ENCODE measurements around the genes NPIPA8, ITPRIPL2, GDE1, VPS35L and GPRC5B.

- PRO-cap, 2 experiments, result no peak in any of the 2 experiments
These were observed at the start of gene NPIPA8 for GRCh38 chr16:18336510-18337006. NPIPA8 (minus strand) TSS chr16:18336736.

- PRO-cap, 2 experiments, result no peak in any of the 2 experiments
These were observed 8.1 kb upstream of the ARL6IP1 start for GRCh38 chr16:18809280-18809930.

DNA sequence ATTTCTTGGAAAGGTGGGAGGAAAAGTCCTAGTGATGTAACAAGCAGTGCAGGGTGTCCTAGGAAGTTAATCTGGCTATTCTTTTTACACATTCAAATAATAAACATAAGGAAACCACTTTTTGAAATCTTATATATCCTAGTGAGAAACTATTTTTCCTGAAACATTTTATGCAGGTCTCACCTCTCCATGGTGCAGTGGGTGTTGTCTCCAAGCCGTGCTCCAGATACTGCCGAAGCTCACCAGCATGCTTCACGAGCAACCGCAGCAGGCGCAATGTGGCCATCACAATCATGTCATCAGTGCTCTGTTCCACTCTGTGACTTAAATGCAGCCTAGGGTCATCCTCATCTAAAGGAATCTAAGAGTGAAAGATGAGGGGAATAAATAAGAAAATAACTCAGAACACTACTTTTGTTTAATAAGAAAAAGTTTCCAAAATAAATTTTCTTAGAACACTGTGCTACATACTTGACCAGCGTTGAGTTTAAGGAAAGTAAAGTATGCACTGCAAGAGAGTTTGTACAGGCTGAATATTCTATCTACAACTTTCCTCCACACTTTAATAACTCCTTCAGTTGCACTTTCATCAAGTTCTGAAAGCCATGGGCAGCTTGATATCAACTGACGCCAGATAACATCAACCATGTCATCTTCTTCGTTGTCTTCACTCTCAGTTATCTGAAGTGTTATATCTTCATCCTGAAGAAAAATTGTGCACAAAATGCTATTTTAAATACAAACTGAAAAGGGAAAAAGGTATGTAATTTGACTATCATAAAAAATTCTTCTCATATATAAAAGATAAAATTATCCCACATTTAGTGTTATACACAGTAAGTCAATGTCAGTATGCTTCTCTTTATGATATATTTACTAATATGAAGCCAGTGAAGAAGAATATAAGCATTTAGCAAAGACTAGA, 48.7 kb upstream of the ARL6IP1 start:
- PRO-cap, 2 experiments, result no peak in any of the 2 experiments

GRCh38 chr16:19062748-19063172, 4.7 kb upstream of the COQ7 start:
- PRO-cap, 2 experiments, result no peak in any of the 2 experiments

GRCh38 chr16:19068220-19068560, 776 bp downstream of the COQ7 start:
- PRO-cap, 2 experiments, result no peak in any of the 2 experiments

- PRO-cap, 2 experiments, result peak in 2 of 2 experiments; most common plus-strand start chr16:19113711 (in 2); most common minus-strand start chr16:19113776 (in 2)
These were observed at the start of gene ITPRIPL2 for GRCh38 chr16:19113428-19114317. ITPRIPL2 (plus strand) TSS chr16:19113964.

DNA sequence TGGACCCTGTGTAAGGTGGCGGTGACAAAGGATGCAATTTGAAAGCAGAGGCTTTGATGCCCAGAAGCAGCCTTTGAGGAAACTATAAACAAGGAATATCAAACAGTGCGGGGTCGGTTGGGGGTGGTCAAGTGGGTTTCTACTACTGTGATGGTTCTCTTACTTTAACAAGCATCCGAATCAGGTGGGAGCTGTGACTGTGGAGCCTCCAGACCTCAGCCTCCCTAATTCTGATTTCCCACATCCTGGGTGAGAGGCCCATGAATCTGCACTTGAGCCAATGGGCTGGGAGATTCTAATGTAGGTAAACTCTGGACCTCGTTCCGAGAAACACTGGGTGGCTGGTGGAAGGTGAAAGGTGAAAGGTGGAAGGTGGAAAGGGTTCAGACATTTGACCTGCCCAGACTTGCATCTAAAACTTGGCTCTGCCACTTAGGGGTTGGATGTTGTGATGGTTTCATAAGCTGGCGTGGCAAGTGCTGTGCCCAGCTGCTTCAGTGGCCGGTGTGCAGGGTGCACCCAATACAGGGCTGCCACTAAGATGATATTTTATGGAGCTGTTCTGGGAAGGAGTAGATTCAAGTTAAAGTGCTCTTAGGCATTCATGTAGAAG, 24.7 kb downstream of the SYT17 start:
- PRO-cap, 2 experiments, result no peak in any of the 2 experiments

- PRO-cap, 2 experiments, result peak in 2 of 2 experiments; most common minus-strand start chr16:19522098 (in 2)
These were observed at the start of gene GDE1 for GRCh38 chr16:19521301-19522345. GDE1 (minus strand) TSS chr16:19522098.

DNA sequence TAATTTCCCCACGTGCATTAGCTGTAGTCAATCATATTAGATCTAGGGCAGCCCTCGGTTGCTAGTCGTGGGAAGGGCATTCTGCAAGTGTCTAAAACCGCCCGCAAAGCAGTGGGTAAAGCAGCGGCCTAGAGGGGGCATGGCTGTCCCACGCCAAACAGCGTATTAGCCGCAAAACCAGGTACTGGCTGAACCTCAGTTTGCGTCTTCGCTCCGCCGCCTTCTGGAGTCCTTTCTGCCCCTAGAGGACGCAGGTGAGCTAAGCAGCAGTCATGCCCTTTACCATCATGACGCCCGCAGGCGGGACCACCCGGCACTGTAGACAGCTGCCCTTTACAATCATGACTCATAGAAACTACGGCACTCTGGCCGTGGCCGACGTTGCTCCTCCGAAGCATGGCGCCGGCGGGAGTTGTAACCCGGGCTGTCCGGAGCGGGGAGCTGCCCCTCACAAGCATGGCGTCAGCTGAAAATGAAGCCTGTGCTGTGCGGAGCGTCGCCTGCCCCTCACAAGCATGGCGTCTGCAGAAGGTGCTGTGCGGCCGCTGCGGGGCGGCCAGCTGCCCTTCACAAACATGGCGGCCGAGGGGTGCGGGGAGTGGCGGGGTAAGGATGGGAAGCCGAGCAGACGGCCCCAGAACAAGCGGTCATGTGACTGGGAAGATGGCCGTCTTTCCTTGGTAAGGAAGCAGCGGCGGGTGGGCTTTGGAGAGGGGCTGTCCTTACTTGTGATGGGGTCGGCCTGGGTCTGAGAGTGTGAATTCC, at the start of gene VPS35L:
Gene VPS35L (plus strand): TSS at position 637 of the 765 bp plus-strand sequence.
- PRO-cap, 2 experiments, result peak in 2 of 2 experiments; most common plus-strand start position 512 of the sequence (in 2); most common minus-strand start position 237 of the sequence (in 2)

GRCh38 chr16:19576169-19576552, 20.7 kb downstream of the VPS35L start:
- PRO-cap, 2 experiments, result no peak in any of the 2 experiments

DNA sequence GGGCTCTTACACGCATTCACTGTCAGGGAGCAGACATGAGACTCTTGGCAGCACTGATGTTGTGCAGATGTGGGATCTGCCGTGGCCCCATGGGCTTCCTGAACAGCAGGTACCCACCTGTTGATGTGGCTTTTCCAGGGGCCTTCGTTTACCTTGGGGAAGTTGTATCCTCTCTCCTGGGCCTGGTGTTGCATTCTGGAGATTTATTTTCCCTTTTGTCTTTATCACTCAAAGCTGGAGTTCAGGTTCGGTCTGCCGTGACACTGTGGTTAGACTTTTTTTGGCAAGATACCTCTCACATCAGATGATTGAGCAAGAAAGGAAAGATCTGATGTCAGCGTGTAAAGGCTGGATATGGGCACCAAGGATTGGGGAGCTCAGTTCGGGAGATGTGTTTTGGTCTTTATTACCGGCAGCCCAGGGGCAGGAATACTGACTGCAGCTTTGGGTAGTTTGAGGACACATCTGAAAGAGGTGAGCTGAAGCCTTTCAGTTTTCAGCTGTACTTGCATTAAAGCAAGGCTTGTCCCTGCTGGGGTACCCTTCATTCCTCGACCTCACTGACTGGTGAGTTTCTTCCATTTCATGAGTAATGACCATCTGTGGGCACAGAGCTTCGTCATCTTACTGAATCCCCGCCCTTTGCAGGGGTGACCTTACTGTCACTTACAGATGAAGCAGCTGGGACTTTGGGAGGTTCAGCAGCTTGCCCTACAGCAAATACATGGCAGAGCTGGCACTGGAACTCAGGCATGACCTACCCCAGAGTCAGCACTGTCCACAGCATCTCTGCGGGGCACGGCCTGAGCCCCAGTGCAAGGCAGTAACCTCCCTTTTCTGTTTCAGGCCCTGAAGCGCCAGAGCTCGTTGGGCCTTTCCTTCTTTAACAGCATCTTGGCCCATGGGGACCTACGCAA, 19.1 kb downstream of the KNOP1 start:
- PRO-cap, 2 experiments, result no peak in any of the 2 experiments

DNA sequence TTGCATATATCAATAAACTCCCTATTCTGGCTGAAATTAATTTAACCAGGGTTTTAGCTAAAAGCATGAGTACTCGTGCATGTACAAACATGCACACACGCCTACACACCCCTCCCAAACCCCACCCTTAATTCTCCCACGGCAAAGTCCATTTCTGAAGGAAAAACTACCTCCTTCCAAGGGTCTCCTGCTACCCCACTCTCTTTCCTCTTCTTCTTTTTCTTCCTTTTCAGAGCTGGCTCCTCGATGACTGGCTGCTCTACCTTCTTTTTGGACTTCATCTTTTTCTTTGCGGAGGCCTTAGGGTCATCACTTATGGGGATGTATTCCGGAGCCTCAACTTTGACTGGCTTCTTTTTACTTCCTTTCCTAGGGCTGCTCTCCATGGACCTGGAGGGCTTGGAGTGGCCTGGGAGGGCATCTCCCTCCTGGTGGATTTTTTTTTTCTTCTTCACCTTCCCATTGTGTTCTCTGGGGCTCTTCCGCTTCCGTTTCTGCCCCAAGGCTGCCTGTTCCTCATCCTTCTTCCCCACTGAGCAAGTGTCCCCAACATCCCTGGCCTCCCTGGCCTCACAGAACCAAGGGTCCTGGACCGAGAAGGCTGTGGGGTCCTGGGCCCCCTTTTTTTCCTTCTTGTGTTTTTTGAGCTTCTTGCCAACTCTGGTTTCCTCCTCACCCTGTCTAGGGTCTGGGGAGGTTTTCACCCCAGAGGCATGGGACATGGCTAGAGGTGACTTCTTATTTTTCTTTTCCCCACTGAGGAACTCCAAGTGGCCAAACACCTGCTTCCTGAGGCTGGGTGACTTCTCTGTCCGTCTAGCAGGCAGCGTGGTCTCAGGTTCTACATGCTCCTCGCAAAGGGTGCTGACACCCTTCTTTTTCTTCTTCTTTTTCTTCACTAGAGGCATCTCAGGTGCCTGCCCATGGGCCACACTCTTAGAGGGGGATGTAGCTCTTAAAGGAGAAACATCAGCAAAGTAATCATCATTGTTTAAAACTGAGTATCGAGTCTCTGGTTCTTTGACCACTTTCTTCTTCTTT, 3.8 kb downstream of the KNOP1 start:
- PRO-cap, 2 experiments, result no peak in any of the 2 experiments

DNA sequence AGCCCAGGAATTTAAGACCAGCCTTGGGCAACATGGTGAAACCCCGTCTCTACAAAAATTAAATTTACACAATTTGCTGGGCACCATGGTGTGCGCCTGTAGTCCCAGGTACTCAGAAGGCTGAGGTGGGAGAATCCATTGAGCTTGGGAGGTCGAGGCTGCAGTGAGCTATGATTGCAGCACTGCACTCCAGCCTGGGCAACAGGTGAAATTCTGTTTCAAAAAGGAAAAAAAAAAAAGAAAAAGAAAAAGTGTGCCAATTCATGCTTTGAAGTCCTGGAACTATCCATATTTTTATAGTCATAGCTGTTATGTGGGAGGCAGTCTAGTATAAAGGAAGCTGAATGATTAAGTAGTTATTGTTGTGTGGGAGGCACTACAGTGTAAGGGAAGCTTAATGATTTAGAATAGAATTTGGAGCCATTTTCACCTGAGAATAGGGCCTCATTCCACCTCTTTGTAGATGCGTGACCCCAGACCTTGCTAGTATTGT, 31.5 kb downstream of the IQCK start:
- PRO-cap, 2 experiments, result no peak in any of the 2 experiments

GRCh38 chr16:19859716-19860281, 24.8 kb downstream of the GPRC5B start:
- PRO-cap, 2 experiments, result no peak in any of the 2 experiments

- PRO-cap, 2 experiments, result no peak in any of the 2 experiments
These were observed 8.1 kb downstream of the GPRC5B start for GRCh38 chr16:19876270-19877319.

GRCh38 chr16:19884665-19885288, at the start of gene GPRC5B:
GPRC5B (minus strand) TSS chr16:19884848.
- PRO-cap, 2 experiments, result peak in 2 of 2 experiments; most common plus-strand start chr16:19884986 (in 2); most common minus-strand start chr16:19884845 (in 1)

DNA sequence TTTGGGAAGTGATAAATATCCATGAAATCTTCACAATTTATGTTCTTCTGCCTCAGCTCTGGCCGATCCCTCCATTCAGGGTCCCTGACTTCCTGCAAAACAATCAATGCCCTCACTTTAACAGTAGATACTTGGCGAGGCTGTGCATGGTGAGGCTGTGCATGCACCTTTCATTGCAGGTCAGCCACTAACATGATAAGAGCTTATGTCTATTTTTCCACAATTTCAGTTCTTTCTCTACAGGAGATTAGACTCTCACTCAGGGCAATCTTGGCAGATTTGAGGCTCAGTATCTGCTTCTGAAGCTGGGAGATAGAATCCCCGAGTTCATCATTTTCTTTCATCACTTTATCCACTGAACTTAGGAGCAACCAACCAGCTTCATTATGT, 1.6 kb downstream of the ACSM2B start:
- PRO-cap, 2 experiments, result no peak in any of the 2 experiments

DNA sequence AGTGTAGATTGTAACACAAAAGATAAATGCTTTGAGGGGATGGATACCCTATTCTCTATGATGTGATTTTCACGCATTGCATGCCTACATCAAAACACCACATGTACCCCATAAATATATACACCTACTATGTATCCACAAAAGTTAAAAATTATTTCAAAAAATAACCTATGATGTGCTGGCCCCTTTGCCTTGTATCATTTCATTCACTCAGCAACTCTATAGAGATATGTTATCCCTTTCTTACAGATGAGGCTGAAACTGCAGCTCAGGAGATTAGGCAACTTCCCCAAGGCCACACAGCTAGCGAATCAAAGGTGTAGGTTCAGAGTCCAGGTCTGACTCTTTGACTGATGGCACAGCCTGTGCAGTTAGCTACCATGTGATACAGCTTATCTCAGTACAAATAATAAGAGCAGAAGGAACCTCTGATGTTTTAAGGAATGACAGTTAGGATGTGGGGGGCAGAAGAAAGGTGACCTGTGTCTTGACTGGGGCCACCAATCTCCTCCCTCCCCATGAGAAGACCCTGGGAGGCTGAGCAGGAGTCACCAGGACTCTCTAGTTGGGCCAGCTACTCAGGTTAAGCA, 22.6 kb upstream of the ACSM2B start:
- PRO-cap, 2 experiments, result peak in 1 of 2 experiments; most common plus-strand start position 400 of the sequence (in 1); most common minus-strand start position 223 of the sequence (in 1)

DNA sequence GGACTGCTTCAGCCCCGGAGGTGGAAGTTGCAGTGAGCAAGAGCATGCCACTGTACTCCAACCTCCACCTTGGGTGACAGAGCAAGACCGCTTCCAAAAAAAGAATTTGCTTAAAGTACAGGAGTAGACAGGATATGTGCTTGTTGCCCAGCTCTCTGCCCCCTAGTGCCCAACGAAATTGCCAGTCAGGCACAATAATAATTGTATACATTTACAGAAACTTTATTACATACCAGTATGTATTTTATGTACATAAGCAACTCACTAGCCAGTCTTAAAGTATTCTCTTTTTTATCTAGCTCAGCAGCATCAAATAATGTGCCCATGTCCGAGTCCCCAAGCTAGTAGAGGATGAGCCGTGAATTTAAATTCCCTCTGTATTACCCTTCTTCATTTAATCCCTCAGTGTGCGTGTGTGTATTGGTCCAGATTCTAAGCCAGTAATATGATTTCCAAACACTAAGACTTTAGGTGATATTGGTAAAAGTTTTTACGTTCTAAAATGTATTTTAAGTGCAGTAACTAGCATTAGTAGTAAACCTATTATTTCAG, 1.2 kb downstream of the THUMPD1 start:
- PRO-cap, 2 experiments, result no peak in any of the 2 experiments

DNA sequence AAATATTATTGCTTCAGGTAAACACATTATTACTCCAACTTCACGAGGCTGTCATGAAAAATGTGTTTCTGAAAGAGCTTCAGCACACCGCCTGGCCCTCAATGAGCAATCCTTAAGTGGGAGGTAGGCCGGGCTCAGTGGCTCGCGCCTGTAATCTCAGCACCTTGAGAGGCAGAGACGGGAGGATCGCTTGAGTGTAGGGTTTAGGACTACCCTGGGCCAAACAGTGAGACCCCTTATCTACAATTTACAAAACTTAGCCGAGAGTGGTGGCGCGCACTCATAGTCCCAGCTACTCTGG, 811 bp downstream of the THUMPD1 start:
- PRO-cap, 2 experiments, result no peak in any of the 2 experiments

Measured in Metastatic Liver Carcinoma in the Adrenal Gland (tissue), 2 donors.